ENCODE measurements around a stretch of chr7.

DNA sequence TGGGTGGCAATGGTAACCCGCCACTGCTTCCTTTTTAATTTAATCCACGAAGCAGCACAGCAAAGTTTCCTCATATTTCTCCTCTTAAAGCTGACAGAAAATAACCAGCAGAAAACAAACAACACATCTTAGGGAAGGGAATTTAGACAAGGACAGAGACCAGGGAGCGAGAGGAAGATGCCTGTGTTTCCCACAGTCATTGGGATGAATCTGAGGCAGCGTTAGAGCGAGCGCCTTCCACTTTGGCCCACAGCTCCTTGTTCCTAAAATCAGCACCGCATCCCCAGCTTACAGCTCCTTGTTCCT is 593.4 kb downstream of the PTPRN2 start:
- PRO-cap = no peak

DNA sequence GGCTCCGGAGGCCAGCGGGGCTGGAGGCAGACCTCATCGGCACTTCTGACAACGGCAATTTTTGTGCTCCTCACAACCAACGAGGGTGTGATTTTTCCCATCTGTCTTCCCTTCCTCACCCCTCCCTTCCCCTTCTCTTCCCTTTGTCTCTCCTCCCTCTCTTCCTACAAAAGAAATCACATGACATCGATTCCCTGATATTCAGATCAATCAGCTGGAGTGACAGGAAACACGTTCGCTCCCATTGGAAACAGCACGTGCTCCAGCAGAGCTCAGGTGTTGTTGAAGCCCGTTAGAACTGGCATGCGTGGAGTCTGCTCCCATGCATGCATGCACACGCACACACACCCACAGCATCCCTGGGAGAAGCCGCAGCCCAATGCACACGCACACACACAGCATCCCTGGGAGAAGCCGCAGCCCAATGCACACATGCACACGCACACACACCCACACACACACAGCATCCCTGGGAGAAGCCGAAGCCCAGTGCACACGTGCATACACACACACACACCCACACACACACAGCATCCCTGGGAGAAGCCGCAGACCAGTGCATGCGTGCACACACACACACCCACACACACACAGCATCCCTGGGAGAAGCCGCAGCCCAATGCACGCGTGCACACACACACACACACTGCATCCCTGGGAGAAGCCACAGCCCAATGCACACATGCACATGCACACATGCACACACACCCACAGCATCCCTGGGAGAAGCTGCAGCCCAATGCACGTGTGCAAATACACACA is 222.2 kb downstream of the PTPRN2 start:
- PRO-cap = no peak

DNA sequence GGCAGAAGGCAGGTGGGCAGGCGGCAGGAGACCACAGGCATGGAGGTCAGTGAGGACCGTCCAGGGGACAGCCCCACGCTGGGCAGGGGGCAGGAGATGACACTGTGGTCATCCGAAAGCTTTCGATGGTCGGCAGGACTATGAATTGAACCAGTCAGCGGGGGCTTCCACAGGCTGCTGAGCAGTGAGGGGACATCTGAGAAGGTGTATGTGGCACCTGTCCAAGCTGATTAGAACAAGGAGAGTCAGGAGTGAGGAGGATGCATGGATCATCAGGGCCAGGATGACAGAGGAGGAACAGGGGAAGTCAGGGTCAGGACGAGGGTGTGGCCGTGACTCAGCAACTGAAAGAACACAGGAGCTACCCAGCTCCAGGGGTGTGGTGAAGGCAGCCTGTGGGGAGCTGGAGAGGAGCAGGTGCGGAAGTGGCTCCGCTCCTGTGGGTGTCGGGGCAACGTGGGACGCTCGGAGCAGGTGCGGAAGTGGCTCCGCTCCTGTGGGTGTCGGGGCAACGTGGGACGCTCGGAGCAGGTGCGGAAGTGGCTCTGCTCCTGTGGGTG is 79.4 kb downstream of the PTPRN2 start:
- PRO-cap = no peak

DNA sequence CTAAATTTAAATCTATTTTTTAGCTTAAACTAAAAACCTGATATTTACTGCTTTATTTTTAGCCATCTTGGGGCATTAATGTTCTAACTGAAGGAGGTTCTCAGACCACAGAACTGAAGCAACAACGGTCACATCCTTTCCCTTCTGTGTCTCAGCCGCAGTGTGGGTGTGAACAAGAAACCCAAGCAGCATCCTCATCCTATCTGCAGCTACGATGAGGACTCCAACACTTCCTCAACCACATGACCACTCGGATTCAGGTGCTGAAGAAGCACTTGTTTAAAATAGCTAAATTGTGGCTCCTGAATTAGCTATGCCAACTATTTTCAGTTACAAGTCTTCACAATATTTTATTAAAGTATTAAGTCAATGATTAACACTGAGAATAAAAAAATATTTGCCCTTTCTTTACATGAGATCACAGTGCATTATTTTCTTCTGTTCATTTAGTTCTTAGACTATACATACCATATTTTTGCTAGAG is 5.2 kb downstream of the ESYT2 start:
- PRO-cap = no peak

GRCh38 chr7:158829586-158830335 is 452 bp upstream of the ESYT2 start:
- PRO-cap = bidirectional peak, plus-strand start at chr7:158829723, minus-strand start at chr7:158829509

GRCh38 chr7:158834637-158835502 is 5.6 kb upstream of the ESYT2 start:
- PRO-cap = no peak

GRCh38 chr7:159068204-159068867 is 76.3 kb downstream of the VIPR2 start:
- PRO-cap = no peak

DNA sequence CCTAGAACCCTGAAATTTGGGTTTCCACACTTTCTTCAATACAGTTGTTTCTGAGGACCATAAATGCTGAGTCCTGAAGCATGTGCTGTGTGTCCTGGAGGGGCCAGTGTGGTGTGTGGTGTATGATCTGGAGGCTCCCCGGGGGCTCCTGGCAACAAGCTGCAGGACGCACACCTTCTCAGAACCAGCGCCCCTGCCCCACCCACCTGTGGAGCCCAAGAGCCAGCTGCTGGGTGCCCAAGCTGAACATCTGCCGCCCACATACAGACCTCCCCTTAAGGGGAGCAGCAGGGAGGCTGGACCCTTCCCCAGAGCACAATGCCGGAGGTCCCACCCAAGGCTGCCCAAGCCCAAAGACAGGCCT is 48.8 kb downstream of the VIPR2 start:
- PRO-cap = no peak

Data from mesenteric fat pad (tissue), 1 donor.